Trachea (tissue), 1 donor: ENCODE measurements around a stretch of chr3.

DNA sequence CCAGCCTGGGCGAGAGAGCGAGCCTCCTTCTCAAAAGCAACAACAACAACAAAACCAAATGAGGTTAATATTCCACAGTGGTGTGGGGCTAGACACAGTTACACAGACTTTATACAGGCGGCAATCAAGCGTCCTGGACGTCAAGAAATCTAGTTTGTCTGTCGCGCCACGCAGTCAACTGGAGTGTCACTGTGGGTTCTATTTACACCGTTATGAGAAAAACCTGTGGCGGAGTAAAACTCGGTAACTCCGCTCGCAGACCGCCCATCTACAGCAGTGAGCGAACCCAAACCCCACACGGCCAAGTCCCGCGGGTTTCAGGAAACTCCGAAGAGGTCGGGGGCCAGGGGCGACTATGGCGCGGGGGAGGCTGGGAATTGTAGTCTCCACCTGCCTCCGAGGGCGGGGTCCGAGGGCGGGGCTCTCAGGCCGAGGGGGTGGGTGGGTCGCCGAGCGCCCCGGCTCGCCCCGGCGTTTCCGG is 329 bp upstream of the PSMD2 start:
- PRO-cap = bidirectional peak, plus-strand start outside the sequence, minus-strand start at position 278 of the sequence

DNA sequence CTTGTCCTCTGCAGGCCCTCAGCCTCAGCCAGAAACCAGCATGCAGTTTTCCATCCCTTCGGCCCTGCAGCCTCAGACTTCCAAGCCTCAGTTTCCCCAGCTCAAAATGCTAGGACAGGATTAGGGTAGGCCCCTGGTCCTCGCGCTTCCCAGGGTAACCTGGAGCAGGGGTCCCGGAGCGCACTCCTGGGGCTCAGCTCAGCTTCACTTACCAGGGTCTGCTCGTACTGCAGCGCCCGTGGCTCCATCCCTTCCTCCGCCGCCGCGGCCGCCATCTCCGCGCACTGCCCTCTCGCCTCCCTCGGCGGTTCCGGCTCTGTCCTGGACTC is 236 bp downstream of the CLCN2 start:
- PRO-cap = no peak

GRCh38 chr3:184566833-184567385 is 5.3 kb downstream of the EPHB3 start:
- PRO-cap = no peak

DNA sequence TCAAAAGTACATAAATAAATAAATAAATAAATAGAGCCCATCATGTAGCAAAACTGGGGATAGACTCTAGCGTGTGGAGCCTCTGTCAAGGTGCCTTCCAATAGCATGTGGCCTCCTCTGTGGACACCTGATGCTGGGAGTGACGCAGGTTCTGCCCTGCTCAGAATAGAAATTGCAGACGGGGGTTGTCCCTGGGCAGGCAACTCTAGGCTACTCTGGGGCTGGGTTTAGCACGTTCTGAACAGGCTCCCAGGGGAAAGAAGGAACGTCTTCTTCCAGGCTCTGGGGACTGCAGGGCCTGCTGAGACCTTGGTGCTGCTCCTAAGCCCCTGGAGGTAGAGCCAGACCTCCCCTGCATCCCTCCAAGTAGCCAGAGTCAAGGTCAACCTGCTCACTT is 65.4 kb downstream of the EPHB3 start:
- PRO-cap = no peak

- PRO-cap = unidirectional peak, plus-strand start at chr3:184756355
These were observed 44.3 kb upstream of the MAGEF1 start for GRCh38 chr3:184756085-184756680.

DNA sequence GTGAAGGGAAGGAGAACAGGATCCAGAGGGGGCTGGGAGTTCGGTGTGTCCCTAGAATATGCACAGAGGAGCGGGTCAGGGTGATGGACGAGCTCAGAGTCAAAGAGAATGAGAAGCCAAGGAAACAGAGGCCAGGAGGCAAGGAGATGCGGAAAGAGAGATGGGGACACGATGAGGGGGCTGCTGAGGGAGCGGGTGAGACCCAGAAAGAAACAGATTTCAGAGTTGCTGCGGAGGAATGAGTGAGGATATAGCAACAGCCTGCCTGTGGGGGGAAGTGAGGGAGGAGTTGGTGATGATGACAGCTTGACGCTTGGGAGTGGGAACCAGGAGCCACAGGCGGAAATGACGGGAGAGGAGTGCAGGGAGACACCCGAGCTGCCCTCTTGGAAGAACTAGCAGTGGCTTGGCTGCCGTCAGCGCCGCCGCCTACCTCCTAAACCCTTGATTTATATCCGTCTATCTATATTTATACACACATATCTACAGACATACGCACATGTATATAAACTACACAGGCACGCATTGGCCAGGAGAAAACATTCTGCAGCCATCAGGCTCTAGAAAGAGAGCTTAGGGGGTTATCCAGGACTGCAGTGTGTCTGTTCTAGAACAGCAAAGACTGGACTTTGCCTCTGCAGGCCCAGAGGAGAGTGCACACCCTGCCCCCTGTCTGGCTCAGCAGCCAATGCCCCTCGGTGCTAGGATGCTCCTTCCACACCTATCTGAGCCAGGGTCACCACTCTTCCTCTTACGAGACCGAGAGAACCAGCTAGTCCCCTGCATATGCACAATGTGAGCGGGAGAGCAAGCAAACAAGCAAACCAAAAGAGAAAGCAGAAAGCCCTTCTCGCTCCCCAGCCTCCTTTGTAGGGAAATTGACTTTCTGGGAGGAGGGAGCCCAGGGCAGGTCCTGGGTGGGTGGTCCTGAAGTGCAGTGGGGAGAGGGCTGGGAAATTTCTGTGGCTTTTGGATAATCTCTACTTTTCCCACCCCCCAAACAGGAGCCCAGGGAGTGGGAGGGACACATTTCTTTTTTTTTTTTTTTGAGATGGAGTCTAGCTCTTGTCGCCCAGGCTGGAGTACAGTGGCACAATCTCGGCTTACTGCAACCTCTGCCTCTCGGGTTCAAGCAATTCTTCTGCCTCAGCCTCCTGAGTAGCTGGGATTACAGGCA is 45.3 kb upstream of the MAGEF1 start:
- PRO-cap = unidirectional peak, plus-strand start at position 354 of the sequence

DNA sequence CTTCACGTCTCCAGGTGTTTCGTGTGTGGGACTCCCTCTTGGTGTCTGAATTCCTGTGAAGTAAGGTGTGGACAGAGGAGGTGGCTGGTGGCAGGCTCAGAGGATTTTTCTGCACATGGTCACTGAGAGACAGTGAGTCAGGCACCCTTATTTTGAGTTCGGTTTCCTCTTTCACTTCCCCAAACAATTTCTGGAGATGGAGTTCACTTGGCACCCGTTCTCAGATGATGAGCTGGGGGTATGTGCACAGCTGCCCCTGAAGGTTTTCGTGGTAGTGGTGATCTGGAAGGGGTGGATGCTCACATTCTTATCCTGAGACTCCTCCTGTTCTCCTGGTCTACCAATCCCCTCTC is 46.2 kb upstream of the VPS8 start:
- PRO-cap = no peak

DNA sequence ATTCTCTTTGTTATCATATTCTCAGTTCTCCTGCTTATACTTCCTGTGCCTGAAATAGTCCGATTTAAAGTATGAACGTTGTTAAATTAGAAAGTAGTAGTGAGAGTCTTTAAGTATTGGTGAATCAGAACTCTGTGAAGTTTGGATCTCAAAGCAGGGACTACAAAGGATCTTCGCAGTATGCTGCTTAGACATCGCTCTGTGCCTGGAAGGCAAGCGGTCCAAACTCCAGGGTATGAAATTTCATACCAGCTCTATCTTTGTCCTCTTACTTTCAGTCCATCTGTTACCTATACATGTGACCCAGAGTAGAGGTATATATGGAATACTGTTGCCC is 34.5 kb downstream of the VPS8 start:
- PRO-cap = no peak

DNA sequence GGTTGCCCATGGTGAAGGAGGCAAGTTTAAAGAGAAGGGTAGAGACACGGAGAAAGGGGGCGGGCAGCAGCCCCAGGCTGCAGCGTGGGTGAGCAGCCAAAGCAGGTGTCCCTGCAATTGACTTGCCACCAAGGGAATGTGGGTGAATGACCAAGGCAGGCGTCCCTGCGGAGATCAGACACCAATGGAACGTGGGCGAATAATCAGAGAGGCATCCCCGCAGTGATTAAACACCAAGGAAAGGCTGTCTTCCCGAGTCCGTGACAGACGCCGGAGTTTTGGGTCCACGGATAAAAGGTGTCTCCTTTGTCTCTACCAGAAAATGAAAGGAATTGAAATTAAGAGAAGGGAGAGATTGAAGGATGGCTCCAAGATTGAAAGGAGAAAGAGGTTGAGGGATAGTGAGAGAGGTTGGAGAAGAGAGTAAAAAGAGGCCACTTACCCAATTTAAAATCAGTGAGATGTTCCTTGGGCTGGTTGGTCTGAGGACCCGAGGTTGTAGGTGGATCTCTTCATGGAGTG is 16.1 kb downstream of the MAP3K13 start:
- PRO-cap = no peak

- PRO-cap = no peak
These were observed 61.6 kb downstream of the TMEM41A start for GRCh38 chr3:185437142-185437629.

DNA sequence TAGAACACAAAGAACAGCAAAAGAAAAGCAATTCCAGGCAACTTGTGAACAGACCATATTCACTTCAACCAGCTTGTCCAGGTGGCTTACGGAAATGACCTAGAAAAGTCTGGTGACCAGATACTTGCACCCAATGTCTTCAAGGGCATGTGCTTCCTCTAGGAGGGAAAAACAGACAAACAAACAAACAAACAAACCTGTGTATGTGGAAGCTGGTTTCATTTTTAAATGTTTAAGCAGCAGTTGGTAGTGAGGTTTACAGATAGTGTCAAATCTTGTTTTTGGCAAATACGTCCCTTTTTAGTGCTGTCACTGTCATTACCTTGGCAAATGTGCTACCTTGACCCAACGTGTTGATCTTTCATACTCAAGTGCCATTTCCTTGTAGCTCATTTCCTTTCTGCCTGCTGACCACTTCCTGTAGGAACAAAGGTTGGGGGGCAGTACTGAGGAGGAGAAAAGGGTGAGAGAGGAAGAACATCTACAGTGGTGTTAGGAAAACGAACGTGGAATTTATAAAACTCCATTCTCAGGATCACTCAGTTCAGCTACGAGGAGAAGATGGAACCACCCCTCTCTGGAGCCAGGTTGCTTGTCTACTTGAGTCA is 15.7 kb downstream of the TMEM41A start:
- PRO-cap = no peak

DNA sequence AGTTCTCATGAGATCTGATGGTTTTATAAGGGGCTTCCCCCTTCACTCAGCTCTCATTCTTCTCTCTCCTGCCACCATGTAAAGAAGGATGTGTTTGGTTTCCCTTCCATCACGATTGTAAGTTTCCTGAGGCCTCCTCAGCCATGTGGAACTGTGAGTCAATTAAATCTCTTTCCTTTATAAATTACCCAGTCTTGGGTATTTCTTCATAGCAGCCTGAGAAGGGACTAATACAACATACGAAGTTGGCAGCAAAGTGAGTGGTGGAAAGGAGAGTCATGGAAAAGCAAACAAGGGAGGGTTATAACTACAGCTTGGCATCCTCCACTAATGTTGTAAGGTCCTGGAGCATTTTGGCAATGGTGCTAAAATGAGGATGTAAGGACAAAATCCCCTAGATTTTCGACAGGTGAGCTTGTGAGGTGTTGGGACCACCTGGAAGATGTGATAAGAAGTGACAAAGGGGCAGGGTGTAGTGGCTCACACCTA is 5.8 kb upstream of the TMEM41A start:
- PRO-cap = no peak

DNA sequence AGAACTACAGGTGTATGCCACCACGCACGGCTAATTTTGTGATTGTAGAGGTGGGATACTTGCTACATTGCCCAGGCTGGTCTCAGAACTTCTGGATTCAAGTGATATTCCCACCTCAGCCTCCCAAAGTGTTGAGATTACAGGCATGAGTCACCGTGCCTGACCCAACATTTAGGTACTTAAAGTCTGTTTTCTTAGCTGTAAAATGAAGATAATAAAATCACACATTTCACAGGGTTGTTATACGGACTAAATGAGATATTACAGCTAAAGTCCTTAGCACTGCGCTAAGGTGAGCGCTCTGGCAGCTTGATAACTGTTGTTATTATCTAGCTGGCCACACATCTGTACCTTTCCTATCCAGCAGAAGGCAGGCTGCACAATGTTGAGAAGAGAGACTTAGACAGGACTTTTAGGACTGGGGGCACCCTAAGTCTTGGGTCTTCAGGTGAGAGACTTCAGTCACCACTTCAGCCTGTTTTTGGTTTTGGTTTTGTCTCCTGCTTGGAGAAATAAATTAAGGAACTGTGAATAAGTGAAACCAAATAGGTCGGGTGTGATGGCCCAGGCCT is 2.7 kb upstream of the LIPH start:
- PRO-cap = no peak

- PRO-cap = no peak
These were observed 3.3 kb downstream of the ETV5 start for GRCh38 chr3:186105517-186106033.

DNA sequence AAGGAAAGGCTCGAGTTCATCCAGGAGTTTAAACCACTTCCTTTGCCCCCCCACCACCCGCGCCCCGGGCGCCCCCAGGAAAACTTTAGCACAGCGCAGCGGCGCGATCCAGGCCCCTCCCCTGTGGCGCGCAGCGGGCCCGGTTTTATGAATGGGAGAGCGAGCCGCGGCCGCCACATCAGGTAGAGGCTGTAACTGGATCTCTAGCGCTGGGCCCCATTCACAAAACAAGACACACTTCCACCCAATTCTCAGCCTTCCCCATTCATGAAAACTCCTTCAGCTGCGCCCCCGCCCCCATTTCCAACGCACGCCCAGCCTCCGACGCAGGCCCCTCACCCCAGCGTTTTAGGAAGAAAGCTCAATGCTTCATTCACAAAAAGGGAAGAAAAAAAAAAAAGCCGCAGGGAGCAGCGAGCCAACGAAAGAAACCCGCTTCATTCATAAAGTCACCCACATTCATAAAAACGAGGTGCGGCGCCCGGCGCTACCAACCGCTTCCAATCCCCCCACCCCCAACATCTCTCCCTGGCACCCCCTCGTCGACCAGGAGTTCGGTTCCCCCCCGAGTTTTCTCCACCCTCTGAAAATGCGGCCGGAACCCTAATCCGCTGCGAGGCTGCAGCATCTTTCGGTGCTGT is 1.2 kb downstream of the ETV5 start:
- PRO-cap = unidirectional peak, plus-strand start at position 176 of the sequence

- PRO-cap = no peak
These were observed 14.6 kb upstream of the AHSG start for GRCh38 chr3:186598106-186598910.

- PRO-cap = no peak
These were observed 13.3 kb upstream of the AHSG start for GRCh38 chr3:186599538-186599891.

GRCh38 chr3:186600424-186600755 is 12.5 kb upstream of the AHSG start:
- PRO-cap = no peak

GRCh38 chr3:186606251-186606656 is 6.6 kb upstream of the AHSG start:
- PRO-cap = no peak

- PRO-cap = no peak
These were observed 1.8 kb downstream of the AHSG start for GRCh38 chr3:186614332-186615414.